Mesenchymal stem cell of the bone marrow (primary cell): ENCODE measurements around a stretch of chr14.

- CAGE, long polyA plus RNA: no peak
Observed at GRCh38 chr14:36513440-36514428, 6.3 kb downstream of the NKX2-1 start.

DNA sequence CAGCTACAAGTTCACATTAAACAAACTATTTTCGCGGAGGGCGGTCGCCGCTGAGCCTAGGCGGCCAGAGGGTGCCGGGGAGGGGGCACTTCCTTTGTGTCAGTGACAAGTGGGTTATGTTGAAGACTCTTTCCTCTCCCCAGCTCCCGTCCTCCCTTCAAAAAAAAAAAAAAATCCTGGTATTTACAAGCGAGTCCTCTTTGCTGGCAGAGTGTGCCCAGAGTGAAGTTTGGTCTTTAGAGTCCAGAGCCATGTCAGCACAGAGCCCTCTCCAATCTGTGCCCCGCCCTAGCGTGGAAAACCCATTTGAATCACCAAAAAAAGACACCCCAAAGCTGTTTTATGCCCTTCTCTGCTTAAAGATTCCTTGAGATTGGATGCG is 3.4 kb downstream of the NKX2-1 start:
- CAGE, long polyA plus RNA: no peak

DNA sequence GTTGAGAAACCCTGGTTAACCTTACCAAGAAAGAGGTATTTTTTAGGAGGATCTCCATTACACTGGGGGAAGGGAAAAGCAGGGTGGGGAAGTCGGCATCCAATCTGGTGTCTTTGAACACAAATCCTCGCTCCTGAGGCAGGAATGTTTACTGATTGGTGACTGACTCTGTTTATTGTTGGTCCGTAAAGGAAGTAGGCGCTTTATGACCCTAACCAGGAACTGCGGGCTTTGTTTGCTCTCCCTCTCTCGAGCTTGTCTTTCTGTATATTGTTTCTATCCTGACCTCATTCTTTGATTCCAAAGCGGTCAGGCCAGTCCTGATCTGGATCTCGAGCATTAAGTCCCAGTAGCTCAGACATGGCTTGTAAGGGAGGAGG is 194.4 kb downstream of the PAX9 start:
- CAGE, long polyA plus RNA: no peak

- CAGE, long polyA plus RNA: no peak
Observed at GRCh38 chr14:37027037-37027621, 145.3 kb downstream of the SLC25A21 start.

GRCh38 chr14:38716948-38717287 is 386.1 kb downstream of the SEC23A start:
- CAGE, long polyA plus RNA: no peak

DNA sequence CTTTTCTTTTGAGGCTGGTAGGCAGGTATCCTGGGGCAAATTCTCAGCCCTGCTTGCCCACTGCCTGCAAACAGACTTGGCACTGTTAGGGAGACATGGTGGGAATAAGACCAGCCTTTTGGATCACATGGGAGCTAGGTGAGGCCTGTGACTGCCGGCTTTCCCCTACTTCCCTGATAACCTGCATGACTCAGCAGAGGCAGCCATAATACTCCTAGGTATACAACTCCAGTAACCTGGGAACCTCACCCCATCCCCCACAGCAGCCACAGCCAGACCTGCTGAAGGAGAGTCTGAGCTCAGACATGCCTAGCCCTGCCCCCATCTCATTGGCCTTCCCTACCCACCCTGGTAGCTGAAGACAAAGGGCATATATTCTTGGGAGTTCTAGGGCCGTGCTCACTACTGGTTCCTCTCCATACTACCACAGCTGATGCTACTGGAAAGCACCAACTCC is 170.7 kb downstream of the SEC23A start:
- CAGE, long polyA plus RNA: no peak

- CAGE, long polyA plus RNA: no peak
Observed at GRCh38 chr14:39203377-39204576, 28.7 kb downstream of the PNN start.

- CAGE, long polyA plus RNA: no peak
Observed at GRCh38 chr14:39228816-39229616, 4.7 kb upstream of the MIA2 start.

GRCh38 chr14:39344487-39345109 is 87.6 kb downstream of the FBXO33 start:
- CAGE, long polyA plus RNA: no peak

GRCh38 chr14:39426315-39427281 is 5.6 kb downstream of the FBXO33 start:
- CAGE, long polyA plus RNA: no peak

DNA sequence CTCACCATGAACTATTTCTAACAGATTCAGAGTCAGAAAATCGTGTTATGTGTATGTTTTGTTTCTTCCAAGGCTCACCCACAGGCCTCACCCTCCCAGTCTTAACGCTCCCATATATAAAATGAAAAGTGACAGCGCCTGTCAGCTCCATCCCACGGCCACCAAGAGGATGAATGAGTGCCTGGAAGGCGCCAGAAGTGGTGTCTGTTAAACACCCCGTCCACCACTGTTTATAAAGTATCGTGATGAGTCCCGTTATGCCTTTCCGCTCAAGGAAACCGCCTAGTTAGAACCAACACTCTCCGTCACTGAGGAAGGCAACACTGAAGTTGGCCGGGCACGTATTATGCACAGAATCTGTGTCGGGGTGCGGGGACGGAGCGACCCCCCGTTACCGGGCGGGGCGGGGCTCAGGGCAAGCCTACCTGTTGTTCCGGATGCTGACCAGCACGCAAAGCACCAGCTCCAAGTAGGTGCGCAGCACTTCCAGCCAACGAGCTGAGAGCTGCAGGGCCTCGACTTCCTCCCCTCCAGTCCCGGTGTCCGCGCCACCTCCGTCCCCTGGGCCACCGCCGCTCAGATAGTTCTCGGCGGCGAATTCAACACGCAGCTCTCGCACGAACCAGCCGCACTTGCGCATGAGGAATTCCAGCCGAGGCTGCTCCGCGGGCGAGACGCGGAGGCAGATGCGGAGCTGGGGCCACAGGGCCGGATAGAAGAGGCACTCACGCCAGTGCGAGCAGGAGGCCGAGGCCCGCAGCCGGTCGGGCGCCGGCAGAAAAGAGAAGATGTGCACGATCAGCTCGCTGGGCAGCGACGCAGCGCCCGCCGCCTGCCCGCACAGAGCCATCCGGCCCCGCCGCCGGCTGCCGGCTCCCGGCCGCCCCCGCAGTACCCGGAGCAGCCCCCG is 839 bp downstream of the FBXO33 start:
- CAGE, long polyA plus RNA: no peak

DNA sequence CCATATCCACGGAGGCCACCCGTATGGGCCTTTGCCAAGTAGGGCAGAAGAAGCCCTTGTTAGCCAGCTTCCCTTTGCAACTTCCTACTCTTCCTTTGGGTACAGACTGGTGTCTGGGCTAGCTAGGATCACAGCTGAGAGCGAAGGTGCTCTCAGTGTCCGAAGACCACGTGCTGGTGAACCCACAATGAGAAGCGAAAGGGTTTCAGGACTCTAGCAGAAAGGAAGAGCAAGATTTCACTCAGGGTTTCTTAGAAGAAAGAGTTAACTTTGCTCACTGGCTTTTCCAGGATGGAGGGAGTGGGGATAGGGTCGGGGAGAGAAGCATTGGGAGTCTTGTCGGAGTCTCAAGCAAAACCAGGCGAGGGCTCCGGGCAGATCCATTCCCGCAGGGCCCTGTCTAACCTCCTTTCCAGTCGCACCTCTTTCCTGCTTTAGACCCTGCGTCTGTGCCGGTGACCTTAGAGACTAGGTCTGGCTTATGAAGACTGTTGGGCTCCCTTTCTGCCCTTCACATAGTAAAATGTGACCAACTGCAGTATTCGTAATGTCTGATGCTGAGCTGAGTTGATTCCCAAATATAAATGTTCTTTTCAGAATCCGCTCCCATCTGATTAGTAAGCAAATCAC is 811 bp upstream of the LRFN5 start:
- CAGE, long polyA plus RNA: no peak

DNA sequence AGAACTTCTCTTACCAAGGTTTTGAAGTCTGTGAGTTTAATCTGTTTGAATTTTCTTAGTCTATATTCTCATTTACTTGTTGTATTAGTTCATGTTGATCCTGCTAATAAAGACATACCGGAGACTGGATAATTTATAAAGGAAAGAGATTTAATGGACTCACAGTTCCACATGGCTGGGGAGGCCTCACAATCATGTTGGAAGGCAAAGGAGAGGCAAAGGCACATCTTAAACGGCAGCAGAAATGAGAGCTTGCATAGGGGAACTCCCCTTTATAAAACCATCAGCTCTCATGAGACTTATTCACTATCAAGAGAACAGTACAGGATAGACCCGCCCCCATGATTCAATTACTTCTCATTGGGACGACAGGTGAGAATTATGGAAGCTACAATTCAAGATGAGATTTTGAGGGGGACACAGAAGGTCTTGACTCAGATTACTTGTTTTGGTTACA is 381.9 kb downstream of the LRFN5 start:
- CAGE, long polyA plus RNA: no peak

DNA sequence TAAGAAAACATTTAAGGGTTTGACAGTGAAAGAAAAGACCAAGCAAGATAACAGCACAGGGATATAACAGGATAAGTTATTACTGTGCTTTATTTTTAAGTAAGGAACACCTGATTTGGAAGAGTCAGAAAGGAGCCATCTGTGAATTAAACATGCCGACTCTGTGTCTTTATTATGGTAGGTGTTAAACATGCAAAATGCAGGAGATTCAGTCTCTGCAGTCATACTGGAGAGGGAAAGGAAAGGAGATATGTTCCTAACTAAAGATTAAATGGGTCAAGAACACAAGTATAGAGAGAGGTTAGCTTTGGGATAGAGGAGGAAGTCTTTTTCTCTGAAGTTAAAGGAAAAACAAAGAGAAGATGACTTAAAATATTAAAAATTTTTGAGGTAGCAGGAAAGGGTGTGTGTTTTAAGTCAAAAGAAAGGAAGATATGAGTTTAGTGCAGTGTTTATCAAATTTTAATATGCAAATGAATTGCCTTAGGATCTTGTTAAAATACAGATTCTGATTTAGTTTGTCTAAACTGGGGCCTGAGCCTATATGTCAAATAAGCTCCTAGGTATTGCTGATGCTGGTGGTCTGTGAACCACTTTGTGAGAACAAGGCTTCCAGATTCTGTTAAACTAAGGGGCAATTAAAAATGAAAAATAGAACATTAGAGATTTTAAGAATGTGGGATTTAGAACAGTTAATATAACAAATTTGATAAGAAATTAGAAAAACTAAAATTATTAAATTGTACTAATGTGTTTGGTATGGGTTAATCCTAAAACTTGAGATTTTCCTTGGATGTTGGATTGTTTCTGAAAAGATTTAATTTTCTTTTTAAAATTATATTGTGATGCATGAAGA is 21.2 kb downstream of the TOGARAM1 start:
- CAGE, long polyA plus RNA: no peak

DNA sequence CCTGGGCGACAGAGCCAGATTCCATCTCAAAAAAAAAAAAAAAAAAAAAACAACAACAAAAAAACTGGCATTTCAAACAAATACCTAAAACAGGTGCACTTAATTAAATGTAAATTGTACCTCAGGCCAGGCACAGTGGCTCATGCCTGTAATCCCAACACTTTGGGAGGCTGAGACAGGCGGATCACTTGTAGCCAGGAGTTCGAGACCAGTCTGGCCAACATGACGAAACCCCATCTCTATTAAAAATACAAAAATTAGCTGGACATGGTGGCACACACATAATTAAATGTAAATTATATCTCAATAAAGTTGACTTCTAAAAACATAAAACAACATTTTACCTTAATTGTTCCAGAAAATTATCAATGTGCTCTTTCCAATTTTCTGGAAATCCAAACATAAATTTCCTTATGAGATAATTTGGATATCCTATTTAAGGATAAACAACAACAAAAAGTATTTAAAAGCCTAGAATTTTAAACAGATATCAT is 20.6 kb downstream of the MIS18BP1 start:
- CAGE, long polyA plus RNA: no peak

GRCh38 chr14:45246719-45247132 is 6.3 kb downstream of the MIS18BP1 start:
- CAGE, long polyA plus RNA: no peak

- CAGE, long polyA plus RNA: no peak
Observed at GRCh38 chr14:45367366-45367565, 114.3 kb upstream of the MIS18BP1 start.

DNA sequence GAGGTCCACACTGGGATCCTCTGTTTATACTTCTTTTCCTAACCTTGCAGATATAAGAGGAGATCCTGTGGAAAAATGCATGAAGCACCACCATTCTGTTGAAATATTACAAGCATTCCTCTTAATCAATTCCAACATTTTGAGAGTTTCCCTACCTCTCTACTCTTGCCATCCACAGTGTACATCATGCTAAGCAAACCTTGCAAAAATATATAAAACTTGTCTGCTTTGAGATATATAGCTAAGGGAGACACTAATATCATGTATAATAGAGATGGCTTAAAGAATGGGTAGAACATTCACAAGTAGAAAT is 2.6 kb upstream of the RPL10L start:
- CAGE, long polyA plus RNA: no peak

DNA sequence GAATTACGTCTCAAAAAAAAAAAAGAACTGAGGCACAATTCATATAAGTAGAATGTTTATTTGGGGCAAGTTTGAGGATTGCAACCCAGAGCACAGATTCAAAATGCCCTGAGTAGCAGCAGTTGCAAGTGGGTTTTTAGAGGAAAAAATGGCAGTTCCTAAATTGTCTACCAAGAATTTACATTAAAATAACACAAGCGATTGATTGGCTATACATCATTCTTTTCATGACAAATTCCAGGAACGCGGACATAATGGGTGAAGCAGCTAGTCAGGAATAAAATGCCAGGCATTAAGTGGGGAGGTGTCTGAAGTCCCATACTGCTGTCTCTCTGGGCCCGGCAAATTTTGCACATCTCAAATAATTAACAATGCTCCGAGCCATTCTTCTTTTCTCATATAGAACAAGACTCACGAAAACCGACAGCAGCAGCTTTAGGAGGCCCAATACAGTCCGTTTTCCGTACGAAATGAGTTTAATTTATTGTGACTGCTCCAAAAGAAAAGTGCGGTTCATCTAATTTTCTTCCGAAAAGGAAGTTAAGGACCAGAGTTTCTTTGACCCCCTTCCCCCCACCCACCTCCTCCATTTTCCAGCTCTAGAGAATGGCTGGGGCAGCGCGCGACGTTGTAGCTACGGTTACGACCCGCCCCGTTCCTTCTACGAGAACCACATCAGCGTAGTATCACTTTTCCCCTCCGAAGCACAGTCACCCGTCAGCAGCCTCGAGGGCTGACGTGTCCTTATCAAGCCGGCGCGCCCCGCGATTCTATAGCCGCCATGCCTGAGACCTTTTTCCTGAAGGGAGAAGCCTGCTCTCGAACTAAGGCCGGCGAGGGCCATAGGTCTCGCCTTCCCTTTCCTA is 574 bp downstream of the RPL36AL start:
- CAGE, long polyA plus RNA: no peak

GRCh38 chr14:49622065-49623322 is 1.9 kb downstream of the MGAT2 start:
- CAGE, long polyA plus RNA: no peak